ENCODE data around the gene ARFIP1.

- PRO-cap = no peak
- RAMPAGE, long total RNA = no peak
Measured at GRCh38 chr4:151409968-151410435, 1.0 kb downstream of the FHIP1A start.

GRCh38 chr4:151540507-151541211 is 131.7 kb downstream of the FHIP1A start:
- PRO-cap = no peak
- RAMPAGE, long total RNA = no peak

DNA sequence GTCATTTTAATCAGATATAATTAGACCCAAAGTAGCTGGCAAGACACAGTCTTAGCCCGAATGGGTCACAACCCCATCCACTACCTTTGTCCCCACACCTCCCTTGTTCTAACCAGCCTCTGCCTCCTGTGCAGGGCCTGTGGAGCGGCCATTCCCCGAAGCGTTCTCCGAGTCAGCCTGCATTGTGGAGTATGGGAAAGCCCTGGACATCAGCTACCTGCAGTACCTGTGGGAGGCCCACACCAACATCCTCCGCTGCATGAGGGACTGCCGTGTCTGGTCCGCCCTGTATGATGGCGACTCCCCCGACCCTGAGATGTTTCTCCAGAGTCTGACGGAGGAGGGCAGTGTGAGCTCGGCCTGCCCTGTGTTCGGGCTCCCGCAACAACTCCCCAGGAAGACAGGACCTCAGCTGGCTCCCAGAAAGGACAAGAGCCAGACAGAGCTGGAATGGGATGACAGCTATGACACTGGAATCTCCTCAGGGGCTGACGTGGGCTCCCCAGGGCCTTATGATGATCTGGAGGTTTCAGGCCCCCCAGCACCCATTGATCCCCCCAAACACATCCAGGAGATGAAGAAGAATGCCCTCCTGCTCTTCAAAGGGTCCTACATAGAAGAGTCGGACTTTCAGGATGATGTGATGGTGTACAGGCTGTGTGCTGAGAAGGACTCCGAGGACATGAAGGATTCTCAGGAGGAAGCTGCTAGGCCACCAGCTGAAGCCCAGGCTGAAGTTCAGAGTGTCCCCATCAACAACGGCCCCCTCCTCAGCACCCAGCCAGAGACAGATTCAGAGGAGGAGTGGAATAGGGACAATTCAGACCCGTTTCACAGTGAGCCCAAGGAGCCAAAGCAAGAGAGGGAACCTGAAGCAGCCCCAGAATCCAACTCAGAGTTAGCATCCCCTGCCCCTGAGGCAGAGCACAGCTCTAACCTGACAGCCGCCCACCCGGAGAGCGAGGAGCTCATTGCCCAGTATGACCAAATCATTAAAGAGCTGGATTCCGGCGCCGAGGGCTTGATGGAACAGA is 111.2 kb downstream of the GATB start:
- PRO-cap = no peak
- RAMPAGE, long total RNA = no peak

DNA sequence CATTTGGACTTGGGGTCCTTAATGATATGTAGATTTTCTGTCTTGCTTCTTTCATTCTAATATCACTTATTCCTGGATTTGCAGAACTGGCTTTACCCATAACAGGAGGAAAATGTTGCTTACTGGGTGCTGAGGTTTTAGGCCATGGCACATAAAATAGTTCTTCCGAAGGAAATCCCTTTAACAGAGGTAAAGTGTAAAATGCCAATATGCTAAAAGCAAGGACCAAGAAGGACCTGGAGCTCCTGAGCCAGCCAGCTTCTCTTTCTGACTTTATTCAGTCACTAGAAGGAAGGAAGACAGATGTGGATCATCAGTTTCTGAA is 21.0 kb upstream of the GATB start:
- PRO-cap = no peak
- RAMPAGE, long total RNA = no peak

- PRO-cap = no peak
- RAMPAGE, long total RNA = no peak
Measured at GRCh38 chr4:151806598-151806902, 45.7 kb upstream of the GATB start.

- PRO-cap = no peak
- RAMPAGE, long total RNA = no peak
Measured at GRCh38 chr4:152255245-152255829, 280.6 kb downstream of the FBXW7 start.

DNA sequence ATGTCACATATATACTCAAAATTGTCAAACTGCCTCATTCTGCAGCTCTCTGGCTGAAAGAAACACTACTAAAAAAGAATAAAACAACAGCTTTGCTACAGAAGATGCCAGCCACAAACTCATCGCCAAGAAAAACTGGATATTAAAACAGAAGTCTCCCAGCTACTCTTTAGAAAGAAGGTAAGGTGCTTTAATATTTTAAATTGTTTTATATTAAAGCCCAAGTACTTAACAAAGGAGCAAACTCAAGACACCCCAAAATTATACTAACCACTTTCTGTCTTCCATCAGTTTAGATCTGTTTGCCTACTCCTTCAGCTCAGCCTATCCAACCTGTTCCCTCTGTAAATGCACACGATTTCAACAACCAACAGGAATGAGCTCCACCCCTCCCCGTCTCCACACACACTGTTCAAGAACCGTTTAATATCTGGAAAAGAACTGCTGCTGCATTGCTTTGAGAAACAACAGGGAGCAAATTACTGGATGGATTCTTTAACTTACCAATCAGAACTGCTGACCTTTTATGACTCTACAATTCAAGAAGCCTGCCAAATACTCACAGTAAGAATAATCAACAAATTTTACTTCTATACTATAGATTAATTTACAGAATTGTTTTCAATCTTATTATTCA is 87.1 kb downstream of the FBXW7 start:
- PRO-cap = no peak
- RAMPAGE, long total RNA = no peak

DNA sequence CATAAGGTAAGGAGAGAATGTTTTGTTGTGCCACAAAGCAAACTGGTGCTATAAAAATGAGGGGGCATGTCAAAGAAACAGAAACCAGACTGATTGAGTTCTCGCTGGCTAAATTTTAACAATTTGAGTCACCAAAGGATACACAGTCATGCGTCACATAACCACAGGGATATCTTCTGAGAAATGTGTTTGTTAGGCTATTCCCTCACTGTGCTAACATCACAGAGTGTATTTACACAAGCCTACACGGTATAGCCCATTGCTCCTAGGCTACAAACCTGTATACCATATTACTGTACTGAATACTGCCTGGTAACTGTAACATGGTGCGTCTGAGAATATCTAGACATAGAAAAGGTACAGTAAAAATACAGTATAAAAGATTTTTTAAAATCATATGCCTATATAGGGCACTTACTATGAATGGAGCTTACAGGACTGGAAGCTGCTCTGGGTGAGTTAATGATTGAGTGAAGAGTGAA is 50.1 kb downstream of the FBXW7 start:
- PRO-cap = no peak
- RAMPAGE, long total RNA = no peak

DNA sequence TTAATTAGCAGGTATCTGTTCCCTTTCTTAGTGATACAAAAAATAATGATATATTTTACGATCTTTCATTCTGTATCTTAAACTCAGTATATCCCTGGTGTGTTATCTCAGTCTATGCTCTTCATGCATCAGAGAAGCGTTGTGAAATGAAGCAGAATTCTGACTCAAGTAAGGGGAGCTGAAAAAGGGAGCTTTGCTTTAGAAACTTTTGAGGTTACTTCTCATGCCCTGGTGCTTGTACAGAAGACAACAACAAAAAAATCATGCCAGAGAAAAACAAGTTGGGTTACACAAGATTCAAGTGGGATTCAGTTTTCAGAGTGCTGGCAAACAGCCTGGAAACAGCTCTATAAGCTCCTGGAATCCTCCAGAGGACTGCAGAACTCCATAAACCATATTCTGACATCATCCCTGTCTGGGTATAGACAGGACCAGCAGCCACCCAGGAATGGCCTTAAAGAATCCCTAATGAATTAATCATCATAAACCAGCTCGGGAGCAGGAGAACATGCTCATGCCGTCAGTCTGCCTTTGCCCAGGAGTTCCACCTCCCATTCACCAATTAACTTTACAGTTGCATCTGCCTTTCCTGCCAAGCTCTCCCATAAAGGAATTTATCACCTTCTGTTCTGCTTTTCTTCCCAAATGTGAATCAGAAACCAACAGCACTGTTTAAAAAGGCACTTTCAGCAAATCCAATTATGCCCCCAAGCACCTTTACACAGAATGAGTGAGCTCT is 54.4 kb upstream of the FBXW7 start:
- PRO-cap = no peak
- RAMPAGE, long total RNA = no peak

- PRO-cap = no peak
- RAMPAGE, long total RNA = no peak
Measured at GRCh38 chr4:152663068-152663907, 16.5 kb downstream of the TMEM154 start.

DNA sequence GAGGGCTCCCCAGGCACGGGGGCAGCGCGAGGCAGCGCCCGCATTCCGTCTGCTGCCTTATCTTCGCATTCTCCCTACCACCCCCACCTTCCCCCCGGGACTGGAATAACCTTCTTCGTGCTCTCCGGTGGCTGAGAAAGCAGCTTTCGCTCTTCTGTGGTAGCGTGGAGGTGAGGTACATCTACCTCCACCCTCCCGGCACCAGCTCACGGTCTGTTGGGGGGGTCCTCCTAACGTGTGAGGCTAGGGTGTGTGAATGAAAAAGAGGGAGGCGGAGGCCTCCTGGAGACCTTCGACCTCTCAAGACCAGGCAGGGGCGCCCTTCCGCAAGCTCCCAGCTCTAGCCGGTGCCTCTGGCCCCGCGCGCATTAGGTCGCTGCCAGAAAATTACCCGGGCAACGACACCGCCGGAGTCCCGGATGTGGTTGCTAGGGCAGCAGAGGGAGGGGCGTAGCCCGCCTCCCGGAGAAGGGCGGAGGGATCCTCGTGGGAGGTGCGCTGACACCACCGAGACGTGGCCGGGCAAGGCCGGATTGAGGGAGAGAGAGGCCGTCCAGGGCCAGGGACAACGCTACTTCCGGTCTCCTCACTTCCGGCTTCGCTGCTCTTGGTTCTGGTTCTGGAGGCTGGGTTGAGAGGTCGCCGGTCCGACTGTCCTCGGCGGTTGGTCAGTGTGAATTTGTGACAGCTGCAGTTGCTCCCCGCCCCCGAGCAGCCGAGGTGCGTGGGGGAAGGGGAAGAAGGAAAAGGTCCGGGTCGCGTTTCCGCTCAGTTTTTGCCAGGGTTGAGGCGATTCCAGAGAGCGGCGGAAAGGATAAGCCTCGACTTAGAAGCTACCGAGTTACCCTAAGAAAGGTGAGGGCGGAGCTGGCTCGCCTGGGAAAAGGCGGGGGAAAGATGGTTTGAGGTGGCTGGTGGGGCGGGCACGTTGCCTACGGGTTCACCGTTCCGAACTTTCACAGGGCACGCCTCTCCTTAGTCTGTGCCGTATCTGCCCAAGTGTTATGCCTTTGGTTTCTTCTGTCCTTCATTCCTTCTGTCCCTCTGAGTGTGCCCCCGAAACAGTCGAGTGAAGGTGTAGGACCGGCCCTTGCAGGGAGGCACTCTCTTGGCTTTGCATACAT is at the start of gene ARFIP1:
Gene ARFIP1, plus strand, starts transcription at position 583 of the 1,124 bp plus-strand sequence.
- PRO-cap = unidirectional peak, plus-strand start at position 604 of the sequence
- RAMPAGE, long total RNA = no peak

- PRO-cap = no peak
- RAMPAGE, long total RNA = no peak
Measured at GRCh38 chr4:152936500-152937081, 468 bp downstream of the FHDC1 start.

GRCh38 chr4:153205633-153206387 is 1.6 kb downstream of the TRIM2 start:
- PRO-cap = no peak
- RAMPAGE, long total RNA = no peak

DNA sequence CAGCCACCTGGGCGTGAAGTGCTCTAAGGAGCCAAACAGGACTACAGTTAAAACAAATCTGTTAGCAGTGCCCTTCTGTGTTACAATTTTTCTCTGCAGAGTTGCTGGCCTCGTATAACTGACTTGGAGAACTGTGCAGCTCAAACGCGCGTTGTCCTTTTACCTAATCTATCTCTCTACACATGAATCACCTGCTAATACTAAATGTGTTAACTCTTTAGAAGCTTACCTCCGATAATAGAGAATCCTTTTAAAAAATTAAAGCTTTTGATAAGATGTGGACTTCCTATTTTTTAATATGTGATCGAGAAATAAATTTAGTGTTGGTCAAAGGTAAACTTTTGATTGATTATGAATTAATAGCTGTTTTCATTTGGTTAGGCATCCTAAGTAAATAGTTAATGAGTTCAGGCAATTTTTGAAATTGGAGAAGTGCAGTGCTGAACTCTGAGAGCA is 1.3 kb downstream of the MND1 start:
- PRO-cap = no peak
- RAMPAGE, long total RNA = no peak

DNA sequence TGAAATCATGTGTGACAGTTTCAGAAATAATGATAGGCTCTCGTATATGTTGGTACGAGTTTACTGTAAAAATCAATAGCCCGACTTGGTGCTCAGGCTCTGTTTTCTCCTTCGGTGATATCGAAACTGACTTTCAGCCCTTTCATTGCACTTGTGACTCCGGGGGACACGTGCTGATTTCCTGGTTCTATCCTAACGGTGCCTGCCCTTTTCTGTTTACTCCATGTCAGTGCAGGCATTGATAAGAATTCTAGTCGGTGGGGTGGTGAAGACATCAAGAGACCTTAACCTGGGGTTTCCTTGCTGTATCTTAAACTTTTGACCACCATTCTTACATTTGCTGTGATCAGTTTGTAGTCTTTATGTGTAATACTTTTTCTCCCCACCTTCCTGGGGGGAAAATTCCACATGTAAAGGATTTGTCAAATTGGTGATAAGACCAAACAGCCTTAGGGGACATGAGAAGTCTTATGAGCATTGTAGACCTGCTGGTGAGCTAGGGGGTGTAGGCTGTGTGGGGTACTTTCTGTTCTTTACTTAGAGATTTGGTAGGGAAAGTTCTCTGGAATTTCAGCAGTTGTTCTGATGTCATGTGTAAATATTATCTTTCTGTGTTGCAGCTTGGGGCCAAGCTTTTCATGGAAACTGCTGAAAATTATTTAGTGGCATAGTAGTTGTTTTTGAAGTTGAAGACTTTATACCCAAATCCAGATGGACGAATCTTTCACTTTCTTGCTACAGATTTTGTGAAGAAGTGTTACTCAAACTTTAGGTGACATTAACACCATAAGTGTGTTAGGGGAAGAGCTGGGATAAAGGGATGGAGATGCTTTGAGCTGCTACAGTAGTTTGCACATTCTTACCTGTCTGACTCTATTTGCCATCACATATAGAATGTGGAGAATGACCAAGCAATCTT is 52.8 kb downstream of the TMEM131L start:
- PRO-cap = no peak
- RAMPAGE, long total RNA = no peak

- PRO-cap = no peak
- RAMPAGE, long total RNA = no peak
Measured at GRCh38 chr4:153538755-153539303, 72.7 kb downstream of the TMEM131L start.

DNA sequence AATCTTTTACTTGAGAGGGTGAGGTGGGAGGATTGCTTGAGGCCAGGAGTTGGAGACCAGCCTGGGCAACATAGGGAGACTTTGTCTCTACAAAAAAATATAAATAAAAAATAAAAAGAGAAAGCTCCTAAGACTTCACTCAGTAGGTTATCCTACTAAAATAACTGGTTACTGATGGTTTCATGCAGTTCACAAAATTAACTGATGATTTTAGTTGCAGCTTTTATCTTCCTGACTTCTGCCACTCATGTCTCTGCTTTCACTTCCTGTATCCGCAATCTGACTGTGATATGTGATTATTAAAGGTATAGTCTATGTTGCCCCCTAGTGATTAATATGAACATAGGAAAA is 40.8 kb upstream of the TLR2 start:
- PRO-cap = no peak
- RAMPAGE, long total RNA = no peak

DNA sequence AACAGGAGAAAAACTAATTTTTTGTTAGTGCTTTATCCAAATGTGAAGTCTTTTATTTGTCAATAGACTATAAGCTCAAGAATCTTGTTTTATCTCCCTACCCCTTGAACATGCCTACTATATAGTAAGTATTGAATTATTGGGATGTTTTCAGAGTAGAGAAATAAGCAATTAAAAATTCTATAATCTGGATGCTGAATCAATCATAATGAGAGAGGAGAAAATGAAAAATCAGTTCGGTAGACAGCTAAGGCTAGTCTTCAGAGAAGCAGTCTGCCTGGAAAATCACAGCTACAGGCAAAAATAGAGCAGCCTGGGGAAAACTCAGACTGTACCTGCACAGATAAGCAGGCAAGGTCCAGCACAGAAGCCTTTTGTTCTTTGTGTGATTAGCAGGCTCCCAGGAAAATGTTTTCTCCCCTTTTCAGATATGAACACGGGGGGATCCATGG is 24.3 kb downstream of the TLR2 start:
- PRO-cap = no peak
- RAMPAGE, long total RNA = no peak

DNA sequence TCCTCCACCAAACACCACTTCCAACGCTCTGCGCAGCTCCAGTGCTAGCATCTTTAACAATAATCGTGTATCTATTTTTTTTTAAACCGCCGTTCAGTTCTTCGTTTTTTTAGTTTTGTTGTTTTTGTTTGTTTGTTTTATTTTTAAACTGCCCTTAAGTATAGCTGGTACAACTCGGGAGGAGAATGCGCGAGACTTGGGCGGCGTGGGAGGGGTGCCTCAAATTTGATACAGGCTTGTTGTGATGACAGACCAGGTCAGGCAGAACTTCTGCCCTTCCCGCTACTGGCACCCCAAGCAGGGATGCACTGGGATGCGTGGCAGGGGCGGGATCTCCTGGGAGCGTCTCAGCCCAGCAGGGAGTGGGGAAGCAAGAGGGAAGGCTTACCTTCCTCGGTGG is 937 bp downstream of the SFRP2 start:
- PRO-cap = no peak
- RAMPAGE, long total RNA = no peak

GRCh38 chr4:153933890-153934215 is 145.0 kb upstream of the SFRP2 start:
- PRO-cap = no peak
- RAMPAGE, long total RNA = no peak